Subcutaneous preadipocyte (primary cell): Measurements from ENCODE around the gene VPS41.

DNA sequence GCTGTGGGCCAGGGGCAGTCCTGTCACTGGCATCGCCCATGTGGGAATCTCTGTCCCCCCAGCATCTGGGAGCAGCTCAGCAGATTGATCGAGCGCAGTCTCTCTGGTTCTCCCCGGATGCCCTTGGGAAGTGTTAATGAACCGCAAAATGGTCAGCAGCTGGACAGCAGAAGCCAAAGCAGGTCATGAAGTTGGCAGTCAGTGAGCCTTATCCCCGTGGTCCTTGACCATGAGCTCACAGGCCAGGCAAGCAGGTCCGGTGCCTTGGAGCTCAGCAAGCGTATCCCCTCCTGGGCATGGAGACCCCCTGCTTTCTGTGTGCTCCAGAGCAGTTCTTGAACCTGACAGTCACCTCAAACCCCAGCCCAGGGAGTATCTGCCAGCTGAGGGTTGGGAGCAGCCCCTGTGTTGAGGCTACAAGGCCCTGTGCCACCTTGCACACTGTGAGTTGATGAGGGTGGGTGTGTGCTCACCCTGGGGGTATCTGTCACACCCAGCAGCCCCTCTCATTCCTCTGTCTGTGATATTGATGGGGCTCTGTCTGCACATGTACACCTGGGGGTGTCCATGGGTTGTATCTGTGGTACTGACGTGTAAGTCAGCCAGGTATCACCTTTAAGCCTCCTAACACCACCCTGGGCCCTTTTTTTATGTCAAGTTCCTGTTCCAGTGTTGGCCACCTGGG is 81.5 kb downstream of the MATCAP2 start:
- CAGE, long polyA plus RNA: no peak

DNA sequence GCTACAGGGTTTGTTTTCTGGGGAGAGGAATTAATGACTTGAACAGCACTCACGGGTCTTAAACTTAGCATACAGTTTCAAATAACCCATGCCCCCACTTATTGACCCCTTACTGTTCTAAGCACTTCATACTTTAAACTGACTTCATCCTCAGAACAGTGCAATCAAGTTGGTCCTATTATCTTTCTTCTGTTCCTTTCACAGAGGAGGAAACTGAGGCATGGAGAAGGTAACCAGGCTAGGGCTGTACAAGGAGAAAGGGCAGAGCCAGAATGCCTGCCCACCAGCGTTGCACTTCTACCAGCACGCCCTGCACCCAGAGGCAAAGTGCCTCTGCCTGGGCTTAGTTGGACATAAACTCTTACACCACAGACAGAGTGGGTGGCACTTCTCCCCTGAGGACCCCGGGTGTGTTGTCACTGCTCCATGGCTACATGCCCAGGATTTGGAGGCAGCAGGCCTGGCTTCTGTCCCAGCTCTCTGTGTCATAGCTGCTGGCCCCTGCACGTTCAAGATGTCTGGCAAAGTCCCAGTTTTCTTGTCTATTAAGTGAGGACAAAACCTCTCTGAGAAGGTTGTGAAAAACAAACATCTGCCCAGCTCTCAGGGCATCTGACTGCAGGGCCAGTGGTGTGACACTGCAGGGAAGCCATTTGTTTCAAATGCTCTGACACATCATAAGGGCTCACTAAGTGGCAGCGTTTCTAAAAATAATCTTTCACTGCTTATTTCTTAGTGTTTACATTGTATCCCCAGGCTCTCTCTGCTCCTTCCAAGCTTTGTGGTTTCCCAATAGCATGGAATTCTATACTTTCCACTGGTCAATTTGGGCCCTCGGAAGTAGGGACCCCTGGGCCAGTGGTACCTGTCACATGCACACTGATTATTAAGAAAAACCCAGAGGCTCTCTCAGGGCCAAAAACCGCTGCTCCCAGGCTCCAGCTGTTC is 63.8 kb downstream of the MATCAP2 start:
- CAGE, long polyA plus RNA: no peak

DNA sequence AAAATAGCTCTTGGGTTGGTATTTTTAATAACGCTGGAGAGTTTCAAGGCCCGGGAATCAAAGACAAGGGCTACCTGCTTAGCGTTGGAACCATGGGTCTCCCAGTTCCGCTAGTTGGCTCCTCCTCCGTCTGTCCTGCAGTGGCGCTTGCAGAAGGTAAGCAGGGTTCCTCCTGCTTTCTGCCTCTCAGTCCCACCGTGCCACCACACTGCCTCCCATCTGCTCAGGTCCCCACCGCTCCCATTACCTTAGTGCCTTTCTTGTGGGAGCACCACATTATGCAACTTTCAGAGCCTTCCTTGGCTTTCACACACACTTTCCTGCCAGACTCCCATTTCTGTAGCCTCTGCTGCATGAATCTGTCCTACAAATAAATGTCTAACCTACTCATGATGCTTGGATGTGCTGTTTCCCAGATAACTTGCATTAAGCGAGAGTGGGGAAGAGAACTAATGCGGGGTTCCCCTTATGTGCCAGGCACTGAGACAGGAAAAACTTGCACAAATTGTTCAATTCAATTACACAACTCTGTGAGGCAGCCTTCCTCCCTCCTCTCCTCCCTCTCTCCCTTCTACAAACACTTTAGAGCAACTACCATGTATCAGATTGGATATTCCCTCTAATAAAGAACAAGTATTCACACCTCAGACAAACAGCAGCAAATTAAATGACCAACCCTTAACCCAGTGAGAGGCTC is 124.5 kb downstream of the AOAH start:
- CAGE, long polyA plus RNA: no peak

- CAGE, long polyA plus RNA: no peak
These were observed 28.0 kb upstream of the AOAH start for GRCh38 chr7:36752288-36752650.

- CAGE, long polyA plus RNA: no peak
These were observed 36.8 kb upstream of the AOAH start for GRCh38 chr7:36761011-36761535.

- CAGE, long polyA plus RNA: no peak
These were observed 140.1 kb upstream of the AOAH start for GRCh38 chr7:36864507-36864776.

DNA sequence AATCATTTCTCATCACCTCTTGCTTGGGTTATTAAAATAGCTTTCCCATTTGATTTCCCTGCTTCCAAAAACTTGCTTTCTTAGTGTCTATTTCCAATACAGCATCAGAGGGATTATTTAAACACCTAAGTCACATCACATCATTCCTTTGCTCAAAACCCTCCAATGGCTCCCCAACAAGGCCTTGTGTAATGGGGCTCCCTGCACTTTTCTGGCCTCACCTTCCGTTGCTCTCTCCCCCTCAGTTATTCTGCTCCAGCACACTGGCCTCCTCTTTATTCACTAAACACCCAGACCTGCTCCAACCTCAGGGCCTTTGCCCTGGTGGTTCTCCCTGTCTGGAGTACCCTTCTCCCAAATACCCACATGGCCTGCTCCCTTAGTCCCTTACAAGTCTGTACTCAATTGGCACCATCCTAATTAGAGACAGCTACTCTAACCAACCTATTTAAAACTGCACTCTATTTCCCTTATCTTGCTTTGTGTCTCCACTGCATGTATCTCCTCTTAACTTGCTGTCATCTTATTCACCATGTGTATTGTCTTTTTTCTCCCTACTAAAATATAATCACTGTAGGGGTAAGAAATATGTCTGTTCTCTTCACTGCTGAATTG is 166.5 kb upstream of the AOAH start:
- CAGE, long polyA plus RNA: no peak

DNA sequence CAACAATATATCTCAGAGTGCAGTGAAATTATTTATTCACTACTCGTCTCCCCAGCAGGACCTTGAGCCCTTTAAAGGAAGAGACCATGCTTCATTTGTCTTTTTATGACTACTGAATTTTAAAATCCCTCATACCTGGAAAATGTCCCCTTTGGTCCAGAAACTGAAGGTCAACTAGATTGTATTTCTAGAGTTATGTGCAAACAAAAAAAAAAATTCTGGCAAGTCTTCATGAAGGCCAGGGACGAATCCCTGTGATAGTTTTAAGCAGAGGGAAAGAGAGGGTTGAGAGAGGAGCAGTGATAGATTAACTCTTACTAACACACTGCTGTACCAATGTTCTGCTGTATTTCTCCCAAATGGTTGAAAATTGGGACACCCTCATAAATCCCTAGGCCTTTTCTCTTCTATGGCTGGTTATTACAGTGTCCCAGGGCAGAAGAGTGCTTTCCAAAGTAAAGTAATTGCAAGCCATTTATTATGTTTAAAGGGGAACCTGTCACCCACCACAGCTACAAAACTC is 182.7 kb upstream of the AOAH start:
- CAGE, long polyA plus RNA: no peak

- CAGE, long polyA plus RNA: no peak
These were observed 219.2 kb upstream of the AOAH start for GRCh38 chr7:36943294-36944010.

GRCh38 chr7:37349922-37350681 is 98.6 kb downstream of the ELMO1 start:
- CAGE, long polyA plus RNA: no peak

- CAGE, long polyA plus RNA: no peak
These were observed 59.4 kb upstream of the ELMO1 start for GRCh38 chr7:37507987-37508455.

DNA sequence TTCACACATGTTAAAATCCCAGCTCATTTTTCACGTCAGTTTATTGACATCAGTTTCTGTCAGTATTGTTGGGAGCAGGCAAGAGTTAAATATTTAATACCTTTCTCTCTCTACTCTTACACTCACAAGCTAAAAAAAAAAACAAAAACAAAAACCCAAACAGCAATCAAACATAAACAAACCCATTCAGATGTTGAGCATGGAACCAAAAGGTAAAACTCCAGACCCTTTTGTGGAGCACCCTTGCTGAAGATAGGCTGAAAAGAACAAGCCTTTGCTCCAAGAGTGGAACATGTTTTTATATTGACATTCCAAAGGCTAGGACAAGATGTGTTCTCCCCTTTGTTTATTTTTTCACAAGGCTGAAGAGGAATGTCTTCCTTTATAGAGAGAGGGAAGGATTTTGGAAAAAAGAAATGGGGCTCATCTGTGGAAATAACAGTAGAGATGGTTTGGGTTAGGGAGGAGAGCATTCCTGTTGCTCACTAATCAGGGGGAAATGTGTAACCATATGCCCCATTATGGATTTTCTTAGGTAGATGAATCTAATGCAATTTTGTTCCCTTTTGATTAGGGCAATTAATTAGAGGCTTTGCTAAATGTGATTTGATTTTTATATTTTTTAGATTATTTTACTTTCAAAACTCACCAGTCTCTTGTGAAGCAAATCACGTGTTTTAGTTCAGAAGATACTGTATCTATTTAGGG is 87.2 kb upstream of the ELMO1 start:
- CAGE, long polyA plus RNA: no peak

GRCh38 chr7:37617287-37618405 is 65.9 kb upstream of the GPR141 start:
- CAGE, long polyA plus RNA: no peak

GRCh38 chr7:38274488-38275039 is 96.5 kb downstream of the STARD3NL start:
- CAGE, long polyA plus RNA: no peak

GRCh38 chr7:38672643-38673038 is 41.5 kb upstream of the AMPH start:
- CAGE, long polyA plus RNA: no peak

DNA sequence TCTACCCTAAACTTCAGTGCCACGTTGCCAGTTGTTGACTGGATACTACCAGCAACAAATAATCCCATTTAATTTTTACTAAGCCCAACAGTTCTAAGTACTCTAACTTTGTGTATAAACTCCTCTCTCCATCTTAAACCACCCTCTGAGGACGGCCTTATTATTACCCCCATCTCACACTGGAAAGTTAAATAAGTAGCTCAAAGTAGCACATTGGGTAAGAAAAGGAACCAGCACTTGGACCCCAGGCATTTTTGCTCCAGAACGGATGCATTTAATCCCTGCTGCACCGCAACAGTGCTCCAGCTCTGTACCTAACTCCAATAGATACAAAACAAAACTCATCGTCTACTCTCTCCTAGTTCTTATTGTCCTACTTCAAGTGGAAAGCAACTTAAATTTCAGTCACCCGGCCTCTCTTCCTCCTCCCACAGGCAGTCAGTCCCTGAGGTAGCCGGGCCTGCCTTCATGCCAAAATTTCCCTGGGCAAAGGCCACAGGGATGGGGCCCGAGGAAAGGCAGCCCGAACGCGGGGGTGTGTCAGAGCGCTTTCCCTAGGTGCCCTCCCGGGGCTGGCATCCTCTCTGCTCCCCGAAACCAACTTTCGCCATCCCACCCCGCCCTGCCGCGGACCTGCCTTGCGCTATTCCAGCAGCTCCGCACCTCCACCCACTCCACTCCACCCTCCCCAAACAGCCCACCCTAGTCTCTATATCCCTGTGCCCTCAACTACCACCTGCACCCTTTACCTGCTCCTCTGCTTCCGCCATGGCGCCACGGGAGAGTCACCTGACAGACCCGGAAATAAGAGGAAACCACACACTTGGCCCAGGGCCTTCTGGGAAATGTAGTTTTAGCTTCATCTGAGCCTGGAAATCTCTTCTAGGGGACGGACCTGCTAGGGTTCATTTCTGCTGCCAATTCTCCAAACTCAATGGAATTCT is at the start of gene VPS41:
Gene VPS41, minus strand, starts transcription at position 787 of the 944 bp plus-strand sequence.
- CAGE, long polyA plus RNA: no peak

- CAGE, long polyA plus RNA: no peak
These were observed 1.6 kb upstream of the POU6F2 start for GRCh38 chr7:38975867-38976766.

DNA sequence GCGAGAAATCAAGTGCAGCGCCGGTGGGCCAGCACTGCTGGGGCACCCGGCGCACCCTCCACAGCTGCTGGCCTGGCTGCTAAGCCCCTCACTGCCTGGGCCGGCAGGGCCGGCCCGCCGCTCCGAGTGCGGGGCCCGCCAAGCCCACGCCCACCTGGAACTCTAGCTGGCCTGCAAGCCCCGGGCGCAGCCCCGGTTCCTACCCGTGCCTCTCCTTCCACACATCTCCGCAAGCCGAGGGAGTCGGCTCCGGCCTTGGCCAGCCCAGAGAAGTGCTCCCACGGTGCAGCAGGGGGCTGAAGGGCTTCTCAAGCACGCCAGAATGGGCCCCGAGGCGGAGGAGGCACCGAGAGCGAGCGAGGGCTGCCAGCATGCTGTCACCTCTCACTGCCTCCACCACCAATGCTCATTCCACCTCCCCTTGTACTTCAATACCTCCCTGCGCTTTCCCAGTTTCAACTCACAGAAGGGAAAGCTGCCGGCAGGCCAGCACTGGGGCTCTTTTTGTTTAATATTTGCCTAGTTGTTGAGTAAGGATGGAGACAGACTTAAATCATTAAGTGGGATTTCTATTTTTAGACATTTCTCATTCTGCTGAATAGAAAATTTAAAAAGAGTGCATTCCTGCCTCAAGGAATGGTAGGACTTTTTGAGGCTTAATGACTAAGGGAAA is 130.9 kb downstream of the RALA start:
- CAGE, long polyA plus RNA: no peak

DNA sequence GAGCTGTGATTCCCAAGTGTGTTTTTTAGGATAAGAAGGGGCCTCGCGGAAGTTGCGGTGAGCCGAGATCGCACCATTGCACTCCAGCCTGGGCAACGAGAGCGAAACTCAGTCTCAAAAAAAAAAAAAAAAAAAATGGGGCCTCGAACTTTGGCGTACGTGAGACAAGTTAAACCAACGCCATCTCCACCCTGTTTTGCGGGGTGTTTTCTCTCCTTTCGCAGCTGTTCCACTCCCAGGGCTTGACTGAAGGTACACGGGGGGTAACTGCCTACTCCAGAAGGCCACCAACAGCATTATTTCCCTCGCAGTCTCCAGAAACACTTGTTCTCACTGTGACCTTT is 1.1 kb upstream of the CDK13 start:
- CAGE, long polyA plus RNA: no peak

DNA sequence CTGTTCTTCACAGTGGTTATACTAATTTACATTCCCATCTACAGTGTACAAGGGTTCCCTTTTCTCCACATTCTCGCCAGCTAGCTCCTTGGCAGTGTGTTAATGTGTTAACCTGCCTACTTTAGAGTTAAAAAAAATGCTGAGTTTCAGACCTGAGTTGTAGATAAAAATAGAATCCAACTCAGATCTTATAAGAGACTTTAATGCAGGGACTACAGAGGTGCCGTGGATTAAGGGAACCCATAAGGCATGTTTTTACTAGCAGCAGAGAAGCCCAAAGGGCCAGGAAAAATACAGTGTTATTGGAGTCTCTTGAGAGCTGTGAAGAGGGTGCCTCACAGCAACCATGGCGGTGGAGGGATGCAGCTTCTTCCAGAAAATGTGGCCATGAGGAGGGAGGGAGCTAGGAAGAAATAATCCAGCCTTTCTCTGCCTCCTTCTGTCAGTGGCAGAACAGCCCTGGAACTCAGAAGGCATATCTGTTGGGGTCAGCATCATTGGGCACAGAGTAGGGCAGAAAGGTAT is 35.6 kb downstream of the CDK13 start:
- CAGE, long polyA plus RNA: no peak